Thoracic aorta (tissue), 1 donor: ENCODE measurements around a stretch of chr12.

DNA sequence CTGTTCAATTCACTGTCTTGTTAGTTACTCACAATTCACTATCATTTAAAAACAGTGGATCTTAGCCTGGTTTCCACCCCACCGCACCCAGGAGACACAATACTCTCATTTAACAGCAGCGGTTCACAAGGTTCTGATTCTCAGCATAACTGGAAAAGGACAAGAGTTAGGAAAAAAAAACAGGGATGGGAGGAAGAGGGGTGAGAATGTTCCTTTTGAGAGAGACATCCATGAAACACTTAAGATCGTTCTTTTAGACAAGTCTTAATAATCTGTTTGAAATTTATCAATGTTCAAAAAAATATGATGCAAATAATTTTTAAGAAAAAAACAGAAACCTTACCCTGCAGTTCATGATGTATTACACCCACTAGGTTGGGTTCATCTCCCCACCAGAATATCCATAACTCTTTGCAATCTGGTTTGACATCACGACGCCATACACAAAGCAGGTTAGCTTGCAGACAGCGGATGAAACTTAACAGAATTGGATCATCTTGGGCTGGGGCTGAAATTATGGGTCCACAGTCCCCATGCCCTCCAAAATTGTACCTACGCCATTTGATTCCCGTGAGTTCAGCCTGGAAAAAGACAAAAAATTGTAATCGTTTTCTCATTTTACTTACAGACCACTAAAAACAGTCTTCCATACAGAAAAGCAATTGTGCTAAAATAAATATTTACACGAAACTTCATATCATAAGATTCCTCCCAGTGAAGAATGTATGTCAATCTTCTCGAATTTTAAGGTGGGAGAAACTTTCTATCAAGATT is 40.2 kb downstream of the MED13L start:
- RAMPAGE, long total RNA, result no peak

DNA sequence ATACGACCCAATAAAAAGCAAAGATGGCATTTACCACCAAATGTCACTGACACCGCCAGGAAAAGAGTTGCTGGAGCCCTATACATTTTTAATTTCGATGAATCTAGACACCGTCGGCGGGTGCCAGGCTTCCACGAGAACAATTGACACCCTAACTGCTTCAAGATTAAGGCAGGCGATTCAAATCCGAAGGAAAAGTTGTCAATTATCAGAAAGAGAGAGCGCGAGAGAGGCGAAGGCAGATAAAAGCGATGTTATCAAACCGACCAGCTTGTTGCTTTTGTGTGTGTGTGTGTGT is 1.5 kb downstream of the MED13L start:
- RAMPAGE, long total RNA, result no peak

- RAMPAGE, long total RNA, result no peak
These were observed 129.0 kb upstream of the MED13L start for GRCh38 chr12:116406416-116407037.

GRCh38 chr12:116693164-116693758 is 44.6 kb downstream of the SPRING1 start:
- RAMPAGE, long total RNA, result no peak

- RAMPAGE, long total RNA, result no peak
These were observed 20.3 kb downstream of the SPRING1 start for GRCh38 chr12:116717243-116718335.

- RAMPAGE, long total RNA, result no peak
These were observed 4.9 kb downstream of the HRK start for GRCh38 chr12:116876115-116876876.

- RAMPAGE, long total RNA, result no peak
These were observed 54.1 kb downstream of the TESC start for GRCh38 chr12:117044816-117045811.

DNA sequence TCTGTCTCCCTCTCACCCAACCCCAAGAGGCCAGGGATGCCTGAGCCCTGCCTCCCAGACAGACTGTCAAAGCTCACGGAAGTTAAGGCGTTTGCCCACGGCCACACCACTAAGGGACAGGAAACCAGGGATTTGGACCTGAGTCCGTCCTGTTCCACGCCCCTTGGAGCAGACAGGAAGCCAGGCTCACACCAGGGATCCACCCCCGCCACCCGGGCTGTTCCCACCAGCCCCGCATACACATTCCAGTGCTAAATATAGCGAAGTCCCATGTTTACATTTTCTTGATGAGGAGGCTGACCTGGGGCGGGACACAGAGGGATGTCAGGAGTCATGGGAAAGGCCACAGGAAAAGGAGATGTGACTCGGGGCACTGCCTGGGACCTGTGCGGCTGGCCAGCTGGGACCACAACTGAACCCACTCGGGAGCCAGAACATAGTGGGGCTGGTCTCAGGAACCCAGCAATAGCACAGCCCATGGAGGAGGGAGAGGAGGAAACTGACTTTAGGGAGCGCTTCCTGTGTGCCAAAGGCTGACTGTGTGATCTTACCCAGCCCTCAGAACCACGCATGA is 51.0 kb downstream of the TESC start:
- RAMPAGE, long total RNA, result no peak

DNA sequence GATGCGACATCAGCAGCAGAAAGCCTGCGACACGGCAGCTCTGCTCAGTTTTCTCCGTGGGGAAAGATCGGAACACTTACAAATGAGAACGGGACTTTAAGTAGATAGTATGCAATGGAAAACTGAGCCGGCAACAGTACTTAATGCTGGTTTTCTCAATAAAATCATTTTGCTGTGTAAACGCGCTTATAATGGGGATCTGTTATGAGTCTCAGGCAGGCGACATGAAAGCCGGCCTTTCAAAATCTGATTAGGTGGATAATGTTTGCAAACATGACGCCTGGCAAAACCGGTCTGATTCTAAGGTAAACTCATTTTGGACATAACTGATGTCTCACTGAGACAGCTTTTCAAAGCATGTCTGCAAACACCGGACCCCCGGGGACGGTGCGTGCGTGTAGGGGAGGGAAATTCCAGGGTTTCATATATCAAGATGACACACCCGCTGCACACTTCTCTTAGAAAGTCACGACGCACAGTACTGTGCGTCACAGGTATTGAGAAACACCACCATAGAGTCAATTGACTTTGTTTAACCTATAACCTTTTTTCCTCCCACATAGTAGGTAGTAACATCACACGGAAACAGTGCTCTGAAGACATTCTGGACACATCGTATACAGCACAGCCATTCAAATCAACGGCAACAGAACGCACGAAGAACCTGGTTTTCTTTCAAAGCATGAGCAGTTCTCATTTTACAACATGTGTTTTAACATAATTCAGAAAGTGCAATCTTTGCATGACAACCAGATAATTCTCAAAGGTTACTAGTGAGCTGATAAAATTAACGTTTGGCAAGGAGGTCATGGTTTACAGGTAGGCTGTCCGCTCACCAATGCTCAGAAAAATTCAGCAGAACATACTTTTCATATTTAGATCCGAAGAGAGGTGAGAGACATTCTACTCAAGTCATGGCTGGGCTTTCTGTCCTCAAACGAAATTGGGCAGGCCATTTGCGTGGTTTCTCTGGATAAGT is 43.9 kb upstream of the TESC start:
- RAMPAGE, long total RNA, result no peak

- RAMPAGE, long total RNA, result no peak
These were observed 172.2 kb upstream of the NOS1 start for GRCh38 chr12:117533630-117534084.

DNA sequence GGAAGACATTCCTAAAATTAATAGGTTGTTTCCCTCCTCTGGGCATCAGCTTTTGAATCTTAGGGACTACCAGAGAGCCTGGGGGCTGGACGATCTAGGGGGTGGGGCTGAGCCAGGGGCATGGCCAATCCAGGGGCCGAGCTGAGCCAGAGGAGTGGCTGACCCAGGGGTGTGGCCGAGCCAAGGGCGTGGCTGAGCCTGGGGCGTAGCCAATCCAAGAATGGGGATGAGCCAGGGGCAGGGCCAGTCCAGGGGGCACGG is 219.2 kb upstream of the NOS1 start:
- RAMPAGE, long total RNA, result no peak

- RAMPAGE, long total RNA, result no peak
These were observed 165.8 kb downstream of the KSR2 start for GRCh38 chr12:117803013-117803411.

DNA sequence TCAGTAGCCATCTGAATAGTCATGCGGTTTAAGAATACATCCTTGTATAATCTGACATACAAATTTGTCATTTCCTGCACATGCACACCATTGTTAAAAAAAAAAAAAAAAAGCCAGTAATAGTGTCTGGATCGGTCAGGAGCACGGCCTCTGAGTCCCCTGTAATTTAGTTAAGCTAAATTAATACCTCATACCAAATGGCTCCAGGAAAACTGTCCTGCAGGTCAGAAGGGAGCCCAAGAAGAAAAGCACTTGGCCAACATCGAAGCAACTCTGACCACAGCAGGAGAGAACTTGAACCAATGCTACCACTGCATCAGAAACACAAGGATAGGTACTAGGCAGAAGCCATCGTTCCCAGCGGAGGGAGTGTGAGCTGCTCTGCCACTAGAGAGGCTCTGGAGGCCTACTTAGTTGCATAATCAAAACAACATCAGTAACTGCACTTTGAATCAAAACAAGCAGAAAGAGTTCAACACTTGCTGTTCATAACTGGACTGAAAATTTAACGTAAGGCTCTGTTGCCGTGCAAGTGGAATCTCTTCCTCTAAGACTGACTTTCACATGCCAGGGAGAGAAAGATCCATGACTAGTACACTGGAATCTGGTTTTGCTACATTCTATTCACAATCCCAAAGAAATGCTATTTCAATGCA is 17.1 kb downstream of the RFC5 start:
- RAMPAGE, long total RNA, result no peak

DNA sequence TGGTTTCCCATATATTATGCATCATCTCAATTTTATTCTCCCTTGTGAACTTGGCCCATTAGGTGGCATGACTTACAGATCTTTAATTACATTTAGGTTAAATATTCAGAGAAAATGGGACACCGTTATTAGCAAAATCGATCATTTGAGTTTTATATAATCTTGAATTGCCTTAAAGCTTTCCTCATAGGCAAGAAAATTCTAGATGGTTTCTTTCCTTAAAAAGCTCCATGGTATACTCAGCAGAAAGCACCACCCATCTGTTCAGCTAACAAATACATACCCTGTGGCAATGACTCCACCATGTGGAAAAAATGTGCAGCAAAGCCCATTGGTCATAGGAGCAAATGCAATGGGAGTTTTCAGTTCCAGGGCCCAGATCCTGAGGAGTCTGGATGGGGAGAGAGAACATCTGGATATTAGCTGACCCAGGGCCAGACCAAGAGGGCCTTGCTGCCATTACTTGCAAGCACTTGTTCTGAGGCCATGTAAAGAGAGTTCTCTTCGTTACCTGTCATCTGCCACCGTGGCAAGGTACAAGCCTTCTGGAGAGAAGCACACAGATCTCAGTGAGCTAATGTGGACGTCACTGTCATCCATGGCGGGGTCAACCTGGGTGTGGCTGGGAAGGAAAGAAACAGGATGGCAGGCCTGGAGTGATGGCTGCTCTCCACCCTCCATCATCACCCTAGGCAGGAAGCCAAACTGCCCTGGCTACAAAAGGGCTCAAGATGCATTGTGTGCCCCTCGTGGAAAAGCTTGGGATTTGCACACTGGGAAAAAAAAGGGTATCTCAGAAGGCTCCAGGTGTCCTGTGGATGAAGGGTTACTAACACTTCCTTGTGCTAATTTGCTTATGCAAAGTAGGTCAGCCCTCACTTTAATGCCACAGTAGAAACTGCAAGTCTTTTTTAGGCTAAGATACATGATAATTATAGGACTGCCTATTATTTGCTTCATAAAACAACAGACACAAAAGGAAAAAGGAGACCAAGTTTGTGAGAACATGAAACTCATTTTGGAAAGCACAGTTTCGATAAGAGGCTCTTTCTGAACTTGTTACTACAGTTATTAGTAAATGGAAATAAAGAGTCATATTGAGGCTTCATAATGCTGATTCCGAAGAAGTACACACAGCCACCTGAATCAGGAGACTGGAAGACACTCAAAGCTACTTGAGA is 18.6 kb downstream of the RFC5 start:
- RAMPAGE, long total RNA, result no peak

DNA sequence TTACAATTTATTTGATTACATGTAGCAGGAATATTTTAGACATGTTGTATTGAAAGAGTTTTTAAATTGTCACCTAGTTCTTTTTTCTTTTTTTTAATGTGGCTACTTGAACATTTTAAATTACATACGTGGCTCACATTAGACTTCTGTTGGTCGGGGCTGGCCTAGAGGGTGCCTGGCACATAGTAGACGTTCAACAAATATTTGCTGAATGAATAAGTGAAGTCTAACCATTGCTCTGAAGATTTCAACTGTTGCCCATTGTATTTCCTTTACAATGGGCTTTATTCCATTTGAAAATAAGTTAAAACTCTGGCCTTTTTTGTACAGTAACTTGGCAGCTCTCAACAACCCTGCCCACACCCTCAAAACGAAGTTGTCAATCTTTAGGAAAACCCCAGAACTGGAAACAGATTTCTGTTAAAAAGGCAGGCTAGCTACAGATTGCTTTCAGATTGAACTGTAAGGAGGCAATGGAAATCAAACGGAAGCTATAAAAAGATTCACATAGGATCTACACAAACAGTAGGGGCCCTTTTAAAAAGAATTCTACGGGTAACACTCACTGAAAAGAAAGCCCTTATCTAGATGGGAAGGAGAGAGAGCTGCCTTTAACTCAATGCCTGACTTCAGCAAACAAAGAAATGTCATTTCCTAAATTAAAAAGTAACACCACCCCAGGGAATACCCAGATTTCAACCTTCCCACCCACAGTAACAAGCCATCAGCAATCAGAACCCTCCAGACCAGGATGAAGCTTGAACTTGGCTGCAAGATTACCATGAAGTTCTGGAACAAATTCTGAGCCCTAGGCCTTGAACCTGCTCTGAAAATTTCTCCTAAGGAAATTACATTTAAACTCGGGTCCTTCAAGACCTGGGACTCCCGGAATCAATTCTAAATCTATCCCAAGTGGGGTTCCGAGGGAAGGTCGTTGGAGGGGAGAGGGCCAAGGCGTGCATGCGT is 1.5 kb downstream of the WSB2 start:
- RAMPAGE, long total RNA, result no peak

- RAMPAGE, long total RNA, result no peak
These were observed 16.2 kb downstream of the PEBP1 start for GRCh38 chr12:118151990-118152633.

- RAMPAGE, long total RNA, result no peak
These were observed 27.5 kb downstream of the SRRM4 start for GRCh38 chr12:119008523-119009603.

GRCh38 chr12:119153299-119154436 is 25.1 kb upstream of the HSPB8 start:
- RAMPAGE, long total RNA, result no peak

DNA sequence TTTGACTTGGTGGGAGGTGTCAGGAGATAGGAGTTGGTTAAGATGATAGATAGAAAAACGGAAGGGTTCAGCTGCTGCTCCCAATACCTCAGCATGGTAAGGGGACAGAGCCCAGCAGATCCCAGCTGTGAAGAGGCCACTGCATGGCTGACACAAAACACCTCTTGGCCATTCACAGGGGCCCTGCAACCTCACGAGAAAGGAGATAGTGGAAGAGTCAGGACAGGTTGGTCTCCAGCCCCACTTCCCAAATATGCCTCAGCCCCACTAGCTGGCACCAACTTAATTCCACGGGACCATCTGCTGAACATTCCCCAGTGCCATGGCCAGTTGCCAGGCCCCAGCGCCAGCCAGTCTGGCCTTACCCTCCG is 21.3 kb upstream of the HSPB8 start:
- RAMPAGE, long total RNA, result no peak

GRCh38 chr12:119168947-119169505 is 9.7 kb upstream of the HSPB8 start:
- RAMPAGE, long total RNA, result no peak